Sciatic nerve (tissue), 1 donor: ENCODE measurements around the gene SPAG9.

GRCh38 chr17:50513713-50514130, 5.5 kb downstream of the MYCBPAP start:
- PRO-cap = no peak

GRCh38 chr17:50521813-50522304, 10.7 kb upstream of the EPN3 start:
- PRO-cap = no peak

- PRO-cap = no peak
Measured at GRCh38 chr17:50635432-50636734, 1.2 kb downstream of the ABCC3 start.

DNA sequence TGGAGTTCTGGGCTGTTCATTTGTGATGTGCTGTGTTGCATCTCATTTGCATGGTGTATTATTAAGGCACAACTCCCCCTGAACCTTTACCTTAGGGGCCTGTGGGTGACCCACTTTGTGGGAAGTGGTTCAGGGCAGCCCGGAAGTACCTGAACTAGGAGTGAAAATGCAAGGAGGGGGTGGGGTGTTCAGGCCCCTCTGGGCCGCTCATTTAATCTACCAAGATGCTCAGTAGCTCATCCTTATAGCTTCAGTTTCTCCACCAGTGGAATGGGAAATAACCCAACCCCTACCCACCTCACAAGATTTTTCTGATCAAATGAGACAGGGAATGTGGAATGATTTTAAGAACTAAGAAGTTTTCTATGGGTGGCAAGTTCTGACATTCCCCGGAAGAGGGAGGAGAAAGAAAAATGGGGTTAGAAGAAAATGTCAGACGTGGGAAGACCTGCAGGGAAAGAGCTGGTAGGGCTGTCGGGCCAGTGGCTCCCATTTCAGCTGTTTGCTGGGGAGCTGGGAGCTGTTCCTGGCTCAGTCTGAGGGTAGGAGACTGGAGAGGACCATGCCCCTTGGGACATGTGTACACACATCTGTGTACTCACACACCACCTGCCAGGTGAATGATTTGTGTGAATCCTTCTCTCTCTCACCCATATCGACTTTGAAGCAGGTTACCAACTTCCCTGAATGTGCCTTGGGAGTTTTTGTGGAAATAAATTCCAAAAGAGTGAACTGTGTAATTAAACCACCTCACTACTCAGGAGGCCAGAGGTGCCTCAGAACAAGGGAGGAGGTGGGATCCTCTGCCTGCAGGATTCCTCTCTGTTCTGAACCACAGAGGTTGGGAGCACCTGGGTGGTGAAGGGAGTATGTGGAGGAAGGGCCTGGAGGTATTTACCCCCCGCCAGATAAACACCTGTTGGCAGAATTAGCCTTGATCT, 3.0 kb downstream of the ABCC3 start:
- PRO-cap = no peak

- PRO-cap = no peak
Measured at GRCh38 chr17:50740906-50741470, 21.6 kb downstream of the LUC7L3 start.

GRCh38 chr17:50746391-50746848, 20.9 kb downstream of the ANKRD40CL start:
- PRO-cap = no peak

GRCh38 chr17:50866479-50867349, 560 bp upstream of the TOB1 start:
- PRO-cap = bidirectional peak, plus-strand start at chr17:50866758, minus-strand start at chr17:50866654; bidirectional peak, plus-strand start at chr17:50867128, minus-strand start at chr17:50867159

GRCh38 chr17:50867350-50868378, 1.5 kb upstream of the TOB1 start:
- PRO-cap = bidirectional peak, plus-strand start at chr17:50867726, minus-strand start at chr17:50867963

DNA sequence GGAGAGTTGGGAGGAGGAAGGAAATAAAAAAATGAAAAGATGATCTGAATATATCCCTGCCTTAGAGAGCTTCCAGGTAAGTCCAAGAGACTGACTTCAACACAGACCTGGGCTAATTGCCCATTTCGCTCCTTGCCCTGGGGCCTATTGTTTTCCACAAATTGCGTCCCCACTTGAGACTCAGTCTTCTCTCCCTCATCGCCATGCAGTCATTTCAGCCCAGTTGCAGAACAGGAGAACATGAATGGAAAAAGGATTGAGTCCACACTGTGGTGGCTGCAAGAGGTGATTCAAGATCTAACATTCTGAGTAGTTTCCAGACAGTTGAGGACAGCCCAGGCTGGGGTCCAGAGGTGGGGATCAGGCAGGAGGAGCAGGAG, 21.6 kb upstream of the TOB1 start:
- PRO-cap = no peak

- PRO-cap = unidirectional peak, minus-strand start at chr17:50909358
Measured at GRCh38 chr17:50908841-50909748, 42.9 kb upstream of the TOB1 start.

GRCh38 chr17:50919385-50920278, 53.5 kb upstream of the TOB1 start:
- PRO-cap = bidirectional peak, plus-strand start at chr17:50919941, minus-strand start at chr17:50919766

GRCh38 chr17:50920647-50921564, 54.8 kb upstream of the TOB1 start:
- PRO-cap = no peak

DNA sequence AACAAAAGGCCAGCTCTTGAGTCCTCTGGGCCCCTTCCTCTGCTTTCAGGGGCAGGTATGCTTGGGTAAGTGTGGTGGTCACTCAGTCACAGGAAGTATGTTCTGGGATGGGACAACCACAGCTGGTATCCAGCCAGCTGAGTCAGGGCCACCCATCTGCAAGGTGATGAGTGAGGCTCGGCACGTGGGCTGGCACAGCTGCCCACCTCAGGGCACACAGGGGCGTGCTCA, 85.7 kb upstream of the TOB1 start:
- PRO-cap = no peak

DNA sequence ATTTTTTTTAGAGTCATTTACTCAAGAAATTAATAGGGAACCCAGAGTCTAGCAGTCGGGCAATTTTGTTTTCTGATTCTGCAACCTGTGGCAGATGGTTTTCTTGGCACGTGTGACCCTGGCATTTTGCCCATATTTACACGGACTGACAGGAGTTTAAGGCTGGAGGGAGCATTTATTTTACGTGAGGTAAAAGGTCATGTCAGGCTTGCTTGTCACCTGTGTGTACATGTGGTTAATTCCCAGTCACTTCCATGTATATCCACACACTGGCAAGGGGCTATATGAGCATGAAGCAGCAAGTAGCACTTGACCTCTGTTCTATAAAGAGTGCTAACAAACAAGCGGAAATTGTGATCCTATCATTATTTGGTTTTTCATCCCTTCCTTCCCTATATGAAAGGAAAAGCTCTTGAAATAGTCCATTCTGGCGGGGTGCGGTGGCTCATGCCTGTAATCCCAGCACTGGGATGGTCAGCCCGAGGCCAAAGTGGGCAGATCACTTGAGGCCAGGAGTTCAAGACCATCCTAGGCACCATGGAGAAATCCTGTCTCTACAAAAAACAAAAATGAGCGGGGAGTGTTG, 2.2 kb downstream of the SPAG9 start:
- PRO-cap = no peak

GRCh38 chr17:51120295-51120926, at the start of gene SPAG9:
SPAG9 (minus strand) TSS chr17:51120868.
- PRO-cap = bidirectional peak, plus-strand start at chr17:51120439, minus-strand start at chr17:51120394; bidirectional peak, plus-strand start at chr17:51120983, minus-strand start at chr17:51120865

DNA sequence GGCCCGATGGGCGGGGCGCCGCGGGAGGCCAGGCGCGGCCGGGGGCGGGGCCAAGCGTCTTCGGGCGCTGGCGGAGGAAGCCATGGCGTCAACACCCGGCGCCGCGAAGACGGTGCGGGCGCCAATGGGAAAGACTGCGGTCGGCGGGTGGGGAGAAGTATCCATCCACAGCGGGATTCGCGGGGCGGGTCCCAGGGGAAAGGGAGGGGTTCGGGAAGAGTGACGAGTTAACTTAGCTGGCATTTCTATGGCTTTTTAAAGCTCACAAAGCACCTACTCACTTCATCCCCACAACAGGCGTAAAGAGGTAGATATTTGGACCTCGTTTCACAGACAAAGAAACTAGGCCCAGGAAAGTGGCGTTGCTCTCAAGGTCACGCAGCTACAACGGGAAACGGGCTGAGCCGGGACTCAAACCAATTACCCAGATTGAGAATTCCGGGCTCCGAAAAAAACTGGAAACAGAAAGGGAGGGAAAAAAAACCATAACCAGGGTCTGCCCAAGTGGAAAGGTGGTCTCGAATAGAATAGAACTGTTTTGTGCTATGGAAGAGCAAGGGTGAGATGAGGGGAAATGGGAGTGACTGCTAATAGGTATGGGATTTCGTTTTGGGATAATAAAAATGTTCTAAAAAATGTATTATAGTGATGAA, 385 bp upstream of the SPAG9 start:
- PRO-cap = bidirectional peak, plus-strand start at position 57 of the sequence, minus-strand start outside the sequence

DNA sequence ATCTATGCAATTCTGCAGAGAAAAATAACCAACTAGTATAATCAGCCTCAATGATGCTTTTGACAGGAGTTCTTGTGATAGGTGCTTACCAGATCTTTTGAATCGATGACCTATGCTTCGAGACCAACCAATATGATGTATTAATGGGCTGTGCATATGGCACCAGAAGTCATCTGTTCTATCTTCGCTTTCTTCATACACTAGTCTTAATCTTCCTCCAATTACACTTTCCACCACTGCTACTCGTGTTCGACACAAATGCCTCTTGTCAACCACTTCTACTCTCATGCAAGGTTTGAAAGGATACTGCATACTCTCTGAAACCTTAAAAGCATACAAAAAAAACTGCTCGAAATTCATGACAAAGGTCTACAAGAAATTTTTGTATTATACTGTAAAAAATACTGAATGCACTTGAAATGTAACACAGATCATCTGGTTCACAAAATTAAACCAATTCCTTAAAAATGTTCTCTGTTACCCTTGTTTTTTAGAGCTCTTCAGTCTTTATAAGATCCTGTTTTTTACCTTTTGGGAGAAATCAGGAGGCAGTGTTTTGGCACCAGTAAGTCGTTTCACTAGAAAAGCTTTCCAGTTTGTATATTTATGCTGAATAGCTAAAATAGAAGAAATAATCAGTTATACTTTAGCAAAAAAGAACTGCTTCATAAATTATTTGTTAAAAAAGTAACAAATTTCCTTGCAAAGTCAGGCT, 36.6 kb downstream of the NME2 start:
- PRO-cap = no peak

GRCh38 chr17:52132793-52133205, 25.7 kb downstream of the CA10 start:
- PRO-cap = no peak

- PRO-cap = no peak
Measured at GRCh38 chr17:52389634-52390045, 231.1 kb upstream of the CA10 start.

GRCh38 chr17:52409285-52409942, 250.9 kb upstream of the CA10 start:
- PRO-cap = no peak